ENCODE results near the gene FXR1.

DNA sequence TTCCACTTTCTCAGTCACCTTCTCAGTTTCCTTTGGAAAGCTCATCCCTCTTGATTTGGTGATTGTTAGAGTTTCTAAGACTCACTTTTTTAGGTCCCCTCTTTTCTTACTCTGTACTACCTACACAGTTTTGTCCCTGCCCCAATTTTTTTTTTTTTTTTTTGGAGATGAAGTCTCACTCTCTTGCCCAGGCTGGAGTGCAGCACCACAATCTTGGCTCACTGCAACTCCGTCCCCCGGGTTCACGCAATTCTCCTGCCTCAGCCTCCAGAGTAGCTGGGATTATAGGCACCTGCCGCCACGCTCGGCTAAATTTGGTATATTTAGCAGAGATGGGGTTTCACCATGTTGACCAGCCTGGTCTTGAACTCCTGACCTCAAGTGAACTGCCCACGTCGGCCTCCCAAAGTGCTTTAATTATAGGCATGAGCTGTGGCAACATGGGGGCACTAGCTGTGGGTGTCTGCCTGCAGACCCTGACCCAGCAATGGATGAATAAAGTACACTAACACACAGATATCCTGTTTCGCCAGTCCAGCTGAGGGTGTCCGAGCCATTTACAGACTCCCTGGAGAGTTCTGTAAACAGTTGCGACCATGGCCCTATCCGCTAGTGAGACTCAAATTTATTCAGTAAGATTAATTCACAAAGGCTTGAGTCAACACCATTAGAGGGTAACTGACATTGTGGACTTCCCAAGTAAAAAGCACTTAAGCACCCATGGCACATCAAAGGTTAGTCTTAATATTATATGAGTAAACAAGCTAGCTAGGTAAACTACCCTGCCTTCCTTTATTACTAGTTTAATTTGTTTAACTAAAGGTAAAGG is 161.8 kb downstream of the TBL1XR1 start:
- RRBS, result no CpG with 5 or more reads among the region's 12 CpGs

DNA sequence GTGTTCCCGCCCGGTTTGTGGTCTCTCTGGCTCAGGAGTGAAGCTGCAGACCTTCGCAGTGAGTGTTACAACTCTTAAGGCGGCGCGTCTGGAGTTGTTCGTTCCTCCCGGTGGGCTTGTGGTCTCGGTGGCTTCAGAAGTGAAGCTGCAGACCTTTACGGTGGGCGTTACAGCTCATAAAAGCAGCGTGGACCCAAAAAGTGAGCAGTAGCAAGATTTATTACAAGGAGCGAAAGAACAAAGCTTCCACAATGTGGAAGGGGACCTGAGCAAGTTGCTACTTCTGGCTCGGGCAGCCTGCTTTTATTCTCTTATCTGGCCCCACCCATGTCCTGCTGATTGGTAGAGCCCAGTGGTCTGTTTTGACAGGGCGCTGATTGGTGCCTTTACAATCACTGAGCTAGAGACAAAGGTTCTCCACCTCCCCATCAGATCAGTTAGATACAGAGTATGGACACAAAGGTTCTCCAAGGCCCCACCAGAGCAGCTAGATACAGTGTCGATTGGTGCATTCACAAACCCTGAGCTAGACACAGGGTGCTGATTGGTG is 73.6 kb upstream of the TBL1XR1 start:
- RRBS, result no CpG with 5 or more reads among the region's 16 CpGs

DNA sequence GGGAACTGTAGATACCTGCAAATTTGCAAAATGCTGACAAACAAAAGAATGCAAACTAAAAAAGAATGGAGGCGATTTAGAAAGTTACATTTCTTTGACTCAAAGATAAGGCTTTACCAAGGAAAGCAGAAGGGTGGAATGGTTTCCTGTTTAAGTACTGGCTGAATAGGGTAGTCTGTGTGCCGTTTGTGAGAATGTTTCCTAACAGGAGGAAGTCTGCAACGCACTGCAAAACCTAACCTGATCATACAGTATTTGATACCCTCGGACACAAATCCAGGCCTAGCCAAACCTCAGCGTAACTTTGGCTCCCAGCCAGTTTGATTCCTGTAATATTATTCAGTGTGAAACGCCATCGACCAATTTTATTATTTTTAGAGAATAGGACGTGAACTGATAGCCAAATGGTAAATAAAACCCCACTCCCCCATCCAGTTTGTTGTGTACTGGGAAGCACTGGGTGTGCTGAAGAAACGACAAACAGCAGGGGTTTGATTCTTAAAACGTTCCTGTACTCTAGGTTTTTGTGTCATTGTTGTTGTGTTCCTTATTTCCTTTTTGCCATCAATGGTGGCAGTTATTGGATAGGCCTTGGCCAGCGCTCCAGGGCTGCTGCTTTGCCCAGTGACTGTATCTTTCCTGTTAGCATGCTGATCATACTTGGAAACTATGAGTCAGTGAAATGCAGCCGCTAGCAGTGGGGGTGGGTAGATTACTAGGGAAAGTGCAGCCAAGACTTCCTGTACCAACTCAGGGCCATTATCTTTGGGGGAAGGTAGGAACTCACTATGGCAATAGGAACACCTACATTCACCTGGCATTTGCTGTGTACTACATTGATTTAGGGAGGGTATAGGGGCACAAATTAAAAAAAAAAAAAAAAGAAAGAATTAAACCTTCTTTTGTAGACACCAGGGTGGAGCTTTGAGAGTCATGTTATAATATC is 148.1 kb upstream of the TBL1XR1 start:
- RRBS, result no CpG with 5 or more reads among the region's 12 CpGs

DNA sequence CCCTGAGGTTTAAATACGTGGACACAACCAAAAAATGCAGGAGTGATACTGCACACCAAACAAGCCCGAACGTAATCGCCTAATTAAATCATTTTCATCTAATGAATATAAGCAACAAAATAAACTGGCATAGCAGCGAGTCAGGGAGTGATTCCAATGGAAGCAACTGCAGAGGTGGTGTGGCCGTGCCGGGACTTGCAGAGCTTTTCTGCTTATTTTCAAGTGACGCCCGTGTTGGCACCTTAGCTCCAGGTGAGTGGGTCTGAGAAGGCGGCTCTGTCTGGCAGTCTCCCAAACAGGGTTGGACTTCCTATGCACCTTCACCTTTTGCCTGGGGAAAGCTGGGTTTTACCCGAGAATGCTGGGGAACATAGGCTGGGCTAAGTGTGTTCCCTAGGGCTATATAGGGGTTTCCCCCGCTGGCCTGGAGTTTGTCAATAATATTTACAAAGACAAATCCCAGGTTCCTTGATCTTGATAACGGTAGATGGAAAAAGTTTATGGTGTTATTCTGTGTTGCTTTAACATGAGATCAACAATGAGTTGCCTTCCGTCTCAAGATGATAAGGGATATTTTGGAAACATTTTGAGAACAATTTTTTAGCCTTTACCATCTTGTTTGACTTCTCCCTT is 179.9 kb upstream of the TBL1XR1 start:
- RRBS, result no CpG with 5 or more reads among the region's 14 CpGs

DNA sequence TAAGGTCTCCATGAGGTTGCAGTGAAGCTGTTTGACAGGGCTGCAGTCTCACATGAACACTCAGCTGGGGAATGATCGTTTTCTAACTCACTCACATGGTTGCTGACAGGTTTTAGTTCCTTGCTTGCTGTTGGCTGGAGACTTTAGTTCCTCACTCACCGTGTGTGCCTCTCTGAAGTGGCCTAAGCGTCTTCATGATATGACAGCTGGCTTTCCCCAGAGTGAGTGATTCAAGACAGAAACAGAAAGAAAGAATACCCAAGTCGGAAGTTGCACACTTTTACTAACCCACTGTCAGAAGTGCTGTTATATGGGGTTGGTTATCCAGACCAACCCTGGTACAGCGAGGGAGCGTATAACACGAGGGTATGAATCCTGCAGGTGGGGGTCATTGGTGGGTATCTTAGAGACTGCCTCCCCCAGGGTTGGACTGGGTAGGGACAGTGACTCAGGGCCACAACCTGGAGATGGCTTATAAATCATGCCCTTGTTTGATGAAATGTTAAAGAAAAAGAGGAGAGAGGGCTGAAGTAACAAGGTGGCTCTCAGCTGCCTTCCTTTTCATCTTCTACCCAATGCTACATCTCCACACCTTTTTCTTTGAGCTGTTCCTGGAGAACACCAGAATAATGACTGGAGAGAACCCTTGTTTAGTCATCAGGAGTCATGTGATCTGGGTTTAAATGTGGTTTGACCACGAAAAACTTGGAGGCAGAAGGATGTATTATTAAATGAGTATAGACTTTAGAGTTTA is 230.0 kb upstream of the TBL1XR1 start:
- RRBS, result no CpG with 5 or more reads among the region's 8 CpGs

DNA sequence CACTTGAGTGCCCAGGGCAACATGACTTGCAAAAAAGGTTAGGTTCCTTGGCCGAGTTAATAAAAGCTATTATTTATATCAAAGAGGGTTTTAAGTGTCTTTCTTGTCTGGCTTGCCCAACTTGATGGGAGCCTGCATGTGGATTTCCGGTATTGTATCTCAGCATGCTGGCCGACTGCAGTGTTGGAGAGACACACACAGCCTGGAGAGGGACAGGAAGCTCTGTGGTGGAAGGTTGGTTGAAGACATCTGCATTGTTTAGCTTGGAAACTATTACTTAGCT is 449.5 kb upstream of the TBL1XR1 start:
- RRBS, result no CpG with 5 or more reads among the region's 3 CpGs

DNA sequence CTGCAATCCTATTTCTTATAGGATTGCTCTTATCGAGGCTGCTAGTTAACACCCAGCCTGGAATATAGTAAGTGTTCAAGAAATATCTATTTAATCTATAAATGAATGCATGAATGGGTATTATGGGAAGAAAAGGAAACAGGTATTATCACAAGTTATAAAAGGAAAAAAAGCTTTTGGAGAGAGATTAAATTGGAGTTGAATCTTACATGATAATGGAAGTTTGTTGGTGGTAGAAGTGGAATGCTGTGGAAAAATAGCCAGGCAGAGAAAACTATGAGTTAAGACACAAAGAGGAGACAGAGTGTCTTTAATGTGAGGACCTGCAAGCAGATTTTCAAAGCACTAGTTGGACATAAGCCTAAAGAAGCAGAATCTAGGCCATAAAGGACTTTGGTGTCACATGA is 123.1 kb upstream of the KCNMB2 start:
- RRBS, result no CpG with 5 or more reads among the region's 1 CpG

DNA sequence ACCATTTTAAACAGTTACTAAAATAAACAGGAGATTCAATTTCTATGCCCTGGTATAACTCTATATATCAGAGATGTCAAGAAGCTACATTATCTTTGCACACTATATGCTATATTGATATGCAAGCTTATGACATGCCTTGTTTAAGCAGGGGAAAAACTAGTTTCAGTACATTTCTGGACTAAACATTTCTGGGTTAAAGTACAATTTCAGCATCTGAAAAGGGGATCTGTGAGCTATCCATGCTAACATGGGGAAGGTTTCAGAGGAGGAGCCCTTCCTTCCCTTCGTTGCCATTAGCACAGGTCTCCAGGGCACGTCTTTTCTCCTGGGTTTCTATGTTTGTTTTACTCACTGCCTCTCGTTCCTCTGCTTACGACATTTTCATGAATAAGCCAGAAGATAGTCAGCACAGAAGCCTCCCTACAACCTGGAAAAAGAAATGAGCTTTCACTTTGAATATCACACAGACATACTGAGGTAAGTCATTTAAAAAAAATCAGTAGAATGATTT is 117.3 kb upstream of the KCNMB2 start:
- RRBS, result no CpG with 5 or more reads among the region's 4 CpGs

DNA sequence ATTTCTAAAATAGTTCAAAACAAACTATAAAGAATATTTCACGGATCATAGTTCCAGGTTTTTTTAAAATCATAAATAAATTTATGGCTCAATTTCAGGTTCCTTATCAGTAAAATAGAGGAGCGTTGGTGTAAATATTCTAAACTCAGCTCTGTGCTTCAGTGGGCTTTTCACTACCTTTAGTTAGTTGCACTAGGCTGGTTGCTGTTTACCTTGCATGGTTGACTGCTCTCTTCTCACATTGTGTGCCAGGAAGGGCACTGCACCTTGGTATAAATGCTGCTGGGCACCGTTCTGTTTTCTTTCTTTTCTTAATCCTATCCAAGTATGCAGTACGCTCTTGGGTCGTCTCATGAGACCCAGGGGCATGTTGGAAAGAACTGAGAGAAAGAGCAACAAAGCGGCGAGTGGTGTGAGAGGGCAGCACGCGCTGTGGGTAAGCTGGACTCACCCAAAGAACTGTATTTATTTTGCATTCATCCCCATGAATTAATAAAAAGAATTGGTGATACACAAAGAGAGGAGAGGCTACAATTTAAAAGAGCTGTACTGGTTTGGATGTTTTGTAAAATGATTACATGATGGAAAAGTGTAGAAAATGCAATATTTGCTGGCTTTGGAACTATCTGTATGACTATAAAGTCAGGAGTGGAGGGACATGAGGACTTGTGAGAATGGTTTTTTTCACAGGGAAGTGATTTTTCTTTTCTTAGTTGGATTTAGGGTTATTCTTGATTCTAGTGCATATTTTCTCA is 22.5 kb downstream of the KCNMB2 start:
- RRBS, result no CpG with 5 or more reads among the region's 9 CpGs

DNA sequence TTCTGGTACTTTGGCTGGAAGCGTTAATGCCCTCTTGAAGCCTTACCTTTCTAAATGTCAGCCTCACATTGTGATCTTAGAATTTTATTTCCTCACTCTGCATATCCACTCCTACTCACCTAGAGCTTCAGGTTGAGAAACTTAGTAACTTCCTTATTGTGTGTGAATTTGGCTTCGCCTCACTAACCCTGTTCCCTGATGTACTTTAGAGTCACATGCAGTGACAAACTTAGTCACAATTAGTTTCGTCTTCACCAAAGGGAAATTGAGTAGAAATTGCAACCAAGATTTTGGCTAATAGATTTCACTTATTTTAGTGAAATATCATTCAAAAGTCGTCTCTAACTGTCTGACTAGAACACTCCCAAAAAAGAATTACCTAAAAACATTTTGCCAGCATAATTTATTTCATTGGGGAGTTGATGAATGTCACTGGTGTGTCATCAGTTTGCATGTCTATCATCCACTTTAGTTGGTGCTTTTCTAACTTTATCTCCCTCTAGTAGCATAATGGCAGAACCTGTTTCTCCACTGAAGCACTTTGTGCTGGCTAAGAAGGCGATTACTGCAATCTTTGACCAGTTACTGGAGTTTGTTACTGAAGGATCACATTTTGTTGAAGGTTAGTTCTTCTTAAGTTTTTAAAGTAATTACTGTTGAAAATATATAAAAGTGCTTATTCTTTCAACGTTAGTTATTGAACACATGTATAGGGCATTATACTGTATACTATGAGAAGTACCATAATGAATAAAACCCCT is 1.0 kb downstream of the MFN1 start:
- RRBS, result no CpG with 5 or more reads among the region's 6 CpGs

DNA sequence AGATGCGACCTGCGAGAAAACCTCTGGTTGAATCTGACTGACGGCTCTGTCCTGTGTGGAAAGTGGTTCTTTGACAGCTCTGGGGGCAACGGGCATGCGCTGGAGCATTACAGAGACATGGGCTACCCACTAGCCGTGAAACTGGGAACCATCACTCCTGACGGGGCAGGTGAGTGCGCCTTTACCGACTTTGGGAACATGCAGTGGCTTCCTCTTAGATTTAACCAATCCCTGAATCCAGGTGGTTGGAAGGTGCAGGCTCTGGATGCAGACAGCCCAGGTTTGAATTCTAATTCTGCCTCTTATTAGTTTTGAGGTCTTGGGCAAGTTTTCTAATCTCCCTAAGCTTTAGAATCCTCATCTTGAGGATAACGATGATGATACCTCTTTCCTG is 55.9 kb downstream of the USP13 start:
- RRBS, result no CpG with 5 or more reads among the region's 10 CpGs

GRCh38 chr3:179739749-179740496 is 87.1 kb downstream of the USP13 start:
- RRBS, result no CpG with 5 or more reads among the region's 15 CpGs

DNA sequence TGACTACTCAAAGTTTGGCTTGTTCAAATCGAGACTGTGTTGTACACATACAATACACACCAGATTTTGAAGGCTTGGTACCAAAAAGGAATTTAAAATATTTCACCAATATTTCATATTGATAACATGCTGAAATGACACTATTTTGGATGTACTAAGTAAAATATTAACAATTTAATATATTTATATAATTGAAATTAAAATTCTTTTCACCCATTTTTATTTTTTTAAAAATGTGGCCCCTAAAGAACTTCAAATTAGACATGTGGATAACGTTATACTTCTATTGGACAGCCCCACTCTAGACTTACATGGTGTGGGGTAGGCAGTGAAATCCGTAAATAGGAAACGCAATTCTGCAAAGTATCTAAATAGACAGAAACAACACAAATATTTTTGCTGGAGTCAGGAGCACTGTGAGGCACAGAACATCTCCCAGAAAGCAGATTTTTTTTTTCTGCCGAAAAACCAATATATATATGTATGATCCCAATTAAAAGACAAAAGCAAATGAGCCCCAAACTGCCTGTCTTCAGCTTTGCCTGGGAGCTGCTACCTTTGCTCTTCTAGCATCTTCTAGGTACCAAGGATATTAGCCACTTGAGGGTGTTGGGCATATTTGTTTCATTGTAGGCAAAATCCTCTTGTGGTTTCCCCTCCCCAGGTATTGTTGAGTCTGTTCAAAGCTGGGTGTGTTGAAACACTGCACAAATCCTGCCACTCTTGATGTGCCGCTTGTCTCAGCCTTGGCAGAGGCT is 135.8 kb downstream of the USP13 start:
- RRBS, result no CpG with 5 or more reads among the region's 6 CpGs

- RRBS, result no CpG with 5 or more reads among the region's 38 CpGs
Measured at GRCh38 chr3:180912158-180912828, at the start of gene FXR1. TSS of gene FXR1 (plus strand) at chr3:180912670.

- RRBS, result no CpG with 5 or more reads among the region's 34 CpGs
Measured at GRCh38 chr3:181719974-181720930, 8.5 kb downstream of the SOX2 start.

GRCh38 chr3:181726319-181727591 is 15.0 kb downstream of the SOX2 start:
- RRBS, result no CpG with 5 or more reads among the region's 69 CpGs

DNA sequence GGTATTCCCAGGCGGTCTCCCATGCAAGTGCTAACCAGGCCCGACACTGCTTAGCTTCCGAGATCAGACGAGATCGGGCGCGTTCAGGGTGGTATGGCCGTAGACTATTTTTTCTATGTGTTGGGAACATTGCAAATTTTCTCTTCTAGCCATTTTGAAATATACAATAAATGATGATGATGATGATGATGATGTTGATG is 111.1 kb downstream of the SOX2 start:
- RRBS, result no CpG with 5 or more reads among the region's 8 CpGs

- RRBS, result no CpG with 5 or more reads among the region's 3 CpGs
Measured at GRCh38 chr3:182498670-182498925, 294.7 kb upstream of the ATP11B start.

- RRBS, result 2% methylated on average over 15 of the region's 86 CpGs
Measured at GRCh38 chr3:182793704-182794615, 656 bp downstream of the ATP11B start.

Measured in iris pigment epithelial cell (primary cell).